ENCODE measurements around a stretch of chr2.

- RRBS, result no CpG with 5 or more reads among the region's 6 CpGs
These were observed 1.7 kb upstream of the PROC start for GRCh38 chr2:127416488-127416964.

- RRBS, result no CpG with 5 or more reads among the region's 3 CpGs
These were observed 24.0 kb downstream of the IWS1 start for GRCh38 chr2:127501930-127503078.

DNA sequence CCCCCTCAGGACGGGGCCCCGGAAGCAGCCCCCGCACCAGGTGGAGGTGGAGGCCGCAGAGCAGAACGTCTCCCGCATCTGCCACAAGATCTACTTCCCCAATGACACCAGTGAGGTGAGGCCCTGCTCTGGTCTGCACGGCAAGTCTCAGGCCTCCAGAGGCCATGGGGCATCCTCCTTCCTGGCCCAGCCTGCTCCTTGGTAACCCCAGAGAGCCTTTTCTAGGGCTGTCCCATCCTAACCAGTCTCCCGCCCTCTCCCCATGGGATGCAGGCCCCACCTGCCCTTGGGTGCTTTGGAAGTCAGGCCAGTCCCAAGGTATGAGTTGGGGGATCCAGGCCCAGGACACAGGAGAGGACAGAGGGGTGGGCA lies 12.7 kb upstream of the GPR17 start:
- RRBS, result no CpG with 5 or more reads among the region's 8 CpGs

DNA sequence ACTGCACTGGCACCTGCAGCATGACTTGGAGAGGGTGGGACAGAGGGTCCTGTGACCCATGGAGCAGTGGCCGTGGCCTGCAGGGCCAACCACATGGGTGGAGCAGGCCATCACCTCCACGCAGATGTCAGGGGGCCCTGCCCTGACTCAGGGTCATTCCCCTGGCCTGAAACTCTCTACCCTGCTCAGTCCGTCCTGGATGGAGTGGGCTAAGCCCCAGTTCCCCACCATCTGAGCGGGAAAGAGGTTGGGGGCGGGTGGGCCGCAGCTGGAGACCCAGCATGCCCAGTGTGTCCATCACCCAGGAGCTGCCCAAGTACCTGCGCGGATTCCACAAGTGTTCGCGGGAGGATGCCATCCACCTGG lies 10.6 kb upstream of the GPR17 start:
- RRBS, result no CpG with 5 or more reads among the region's 10 CpGs

- RRBS, result no CpG with 5 or more reads among the region's 21 CpGs
These were observed 13.5 kb downstream of the GPR17 start for GRCh38 chr2:127659023-127660240.

DNA sequence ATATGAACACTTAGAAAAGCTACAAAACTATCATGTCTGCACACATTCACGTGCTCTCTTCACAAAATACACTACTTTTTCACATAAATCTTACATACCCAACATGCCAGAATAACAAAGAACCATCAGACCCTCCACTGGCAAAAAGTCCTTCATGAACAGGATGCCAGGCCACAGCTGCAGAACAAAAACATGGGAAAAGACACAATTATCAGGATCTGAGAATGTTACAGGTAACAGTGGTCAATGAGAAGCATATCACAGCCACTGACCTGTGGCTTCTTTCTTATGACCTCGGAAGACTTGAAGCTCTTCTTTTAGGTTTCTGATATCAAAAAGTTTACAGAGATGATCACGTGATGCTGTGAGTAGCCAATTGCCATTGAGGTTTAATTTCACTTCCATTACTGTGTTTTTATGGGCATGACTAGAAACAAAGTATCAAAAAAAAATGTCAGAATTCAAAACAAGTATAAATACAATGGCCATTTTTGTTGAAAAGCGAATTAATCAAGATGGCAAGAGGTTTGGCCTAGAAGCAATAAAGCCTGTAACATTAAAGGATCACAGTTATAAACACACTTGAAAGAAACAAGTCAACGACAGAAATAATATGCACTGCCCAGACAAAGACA lies 23.6 kb downstream of the SFT2D3 start:
- RRBS, result no CpG with 5 or more reads among the region's 5 CpGs

DNA sequence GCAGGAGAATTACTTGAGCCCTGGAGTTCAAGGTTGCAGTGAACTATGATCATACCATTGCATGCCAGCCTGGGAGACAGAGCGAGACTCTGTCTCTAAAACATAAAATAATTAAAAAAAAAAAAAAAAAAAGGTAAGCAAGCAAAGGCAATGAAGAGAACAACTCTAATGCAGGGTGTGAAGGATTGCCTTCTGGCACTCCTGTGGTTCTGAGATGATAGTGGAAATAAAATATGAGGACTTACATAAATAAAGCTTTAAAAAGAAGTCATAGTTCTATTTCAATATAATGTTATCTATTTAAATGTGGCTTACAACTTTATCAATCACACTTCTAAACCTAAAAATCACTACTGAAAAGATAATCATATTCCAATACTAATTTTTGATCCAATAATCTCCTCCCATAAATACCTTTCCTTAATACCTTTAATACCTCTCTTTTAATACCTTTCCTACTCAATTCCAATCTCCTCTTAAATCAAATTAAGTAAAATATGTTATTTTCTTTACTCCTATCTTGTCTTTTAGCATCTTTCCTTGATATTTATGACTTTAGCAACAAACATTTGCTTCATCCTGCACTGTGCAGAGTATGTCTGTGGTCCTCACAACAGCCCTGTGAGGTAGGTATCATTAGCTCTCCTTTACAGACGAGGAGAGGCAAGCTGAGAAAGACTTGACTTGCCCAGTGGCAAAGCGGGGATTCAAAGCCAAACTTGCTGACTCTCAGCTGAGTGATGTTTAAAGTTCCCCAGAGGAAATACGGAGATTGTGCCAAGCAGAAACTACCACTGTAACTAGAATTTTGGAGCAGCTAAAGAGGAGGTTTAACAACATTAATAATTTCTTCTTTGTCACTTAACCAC lies 44.9 kb downstream of the SFT2D3 start:
- RRBS, result no CpG with 5 or more reads among the region's 4 CpGs

- RRBS, result no CpG with 5 or more reads among the region's 9 CpGs
These were observed 46.8 kb downstream of the SFT2D3 start for GRCh38 chr2:127747629-127748962.

DNA sequence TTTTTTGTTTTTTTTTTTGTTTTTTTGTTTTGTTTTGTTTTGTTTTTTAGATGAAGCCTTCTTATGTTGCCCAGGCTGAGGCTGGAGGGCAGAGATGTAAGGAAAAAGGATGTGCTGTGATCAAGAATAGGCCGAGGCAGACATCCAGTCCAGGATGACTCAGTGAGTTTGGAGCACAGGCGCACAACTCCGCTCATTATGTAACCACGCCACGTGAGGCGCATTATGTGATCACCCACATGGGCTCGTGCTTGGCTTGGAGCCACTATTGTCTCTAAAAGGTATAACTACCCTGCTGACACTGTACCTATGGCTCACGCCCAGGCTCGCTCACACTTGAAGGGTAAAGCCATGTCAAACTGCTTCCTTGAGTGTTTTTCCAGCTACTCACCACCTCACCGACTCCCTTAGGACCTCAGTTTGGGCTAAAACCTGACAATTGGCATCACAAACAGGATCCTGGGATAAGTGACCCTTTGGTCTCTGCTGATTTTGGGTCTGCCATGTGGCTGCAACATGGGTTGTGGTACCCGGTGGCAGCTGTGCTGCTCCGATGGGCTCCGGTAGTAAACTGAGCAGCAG lies 19.9 kb upstream of the WDR33 start:
- RRBS, result 100% methylated on average over 1 of the region's 13 CpGs

DNA sequence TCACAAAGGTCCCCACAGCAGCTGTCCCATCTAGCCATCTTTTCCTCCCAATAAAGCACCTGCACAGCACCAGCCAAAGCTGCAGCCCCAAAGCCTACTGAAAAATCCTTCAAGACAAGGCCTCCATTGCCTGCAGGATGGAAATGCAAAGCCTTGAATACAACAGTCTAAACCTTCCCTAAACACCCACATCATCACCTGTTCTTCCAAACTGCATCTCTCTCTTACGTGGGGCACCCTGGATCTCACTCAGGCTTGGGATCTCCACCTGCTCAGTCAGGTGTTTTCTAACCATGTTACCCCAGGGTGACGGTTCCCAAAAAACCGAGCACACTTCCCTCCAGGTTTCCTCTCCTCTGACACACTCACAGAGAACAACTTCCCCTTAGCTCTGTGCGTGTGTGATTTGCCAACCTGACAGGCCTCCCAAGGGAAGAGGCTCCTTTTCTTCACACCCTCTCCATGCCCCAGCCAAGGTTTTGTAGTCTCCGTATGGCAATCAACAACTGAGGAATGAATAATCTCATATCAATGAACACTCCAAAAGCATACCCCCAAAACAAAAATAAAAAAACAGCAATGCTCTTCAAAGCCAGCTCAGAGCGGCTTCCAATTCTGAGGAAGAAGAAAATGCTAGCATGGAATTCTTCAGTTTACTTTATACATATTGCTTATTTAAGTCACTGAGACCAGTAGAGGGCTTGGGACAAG lies 13.0 kb downstream of the AMMECR1L start:
- RRBS, result no CpG with 5 or more reads among the region's 6 CpGs

DNA sequence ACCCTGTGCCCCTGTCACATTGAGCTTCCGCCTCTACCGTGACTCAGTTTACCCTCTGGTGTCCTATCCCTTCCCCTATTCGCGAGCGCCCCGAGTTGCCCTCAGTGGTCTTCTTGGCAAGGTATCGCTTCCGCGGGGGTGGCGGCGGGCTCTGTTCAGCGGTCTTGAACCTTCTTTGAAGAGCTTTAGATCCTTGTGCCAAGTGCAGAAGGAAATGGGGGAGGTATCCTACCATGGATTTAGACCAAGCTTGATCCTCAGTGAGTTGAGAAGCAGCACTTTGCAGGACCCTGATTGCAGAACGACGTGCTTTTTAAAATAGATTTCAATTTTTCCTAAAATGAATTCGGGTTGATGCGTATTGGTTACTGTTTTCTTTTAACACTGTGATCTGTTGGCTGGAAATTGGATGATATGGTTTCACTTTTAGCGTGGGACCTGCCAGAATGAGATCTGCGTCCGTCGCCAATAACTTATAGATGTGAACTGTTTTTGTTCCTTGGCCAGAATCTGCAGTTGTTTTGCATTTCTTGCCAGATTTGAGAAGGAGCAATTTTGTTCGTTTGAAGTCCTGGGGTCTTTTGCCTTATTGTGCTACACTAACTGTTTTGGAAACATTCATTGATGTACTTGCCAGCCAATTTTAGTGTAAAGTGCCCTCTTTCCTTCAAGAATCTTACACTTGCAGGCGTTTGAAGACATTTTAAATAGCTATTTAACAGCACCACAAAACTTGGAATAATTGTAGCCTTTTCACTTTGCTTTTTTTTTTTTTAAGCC lies 666 bp downstream of the UGGT1 start:
- RRBS, result no CpG with 5 or more reads among the region's 22 CpGs

GRCh38 chr2:128178328-128179177 lies 87.6 kb downstream of the UGGT1 start:
- RRBS, result no CpG with 5 or more reads among the region's 11 CpGs

DNA sequence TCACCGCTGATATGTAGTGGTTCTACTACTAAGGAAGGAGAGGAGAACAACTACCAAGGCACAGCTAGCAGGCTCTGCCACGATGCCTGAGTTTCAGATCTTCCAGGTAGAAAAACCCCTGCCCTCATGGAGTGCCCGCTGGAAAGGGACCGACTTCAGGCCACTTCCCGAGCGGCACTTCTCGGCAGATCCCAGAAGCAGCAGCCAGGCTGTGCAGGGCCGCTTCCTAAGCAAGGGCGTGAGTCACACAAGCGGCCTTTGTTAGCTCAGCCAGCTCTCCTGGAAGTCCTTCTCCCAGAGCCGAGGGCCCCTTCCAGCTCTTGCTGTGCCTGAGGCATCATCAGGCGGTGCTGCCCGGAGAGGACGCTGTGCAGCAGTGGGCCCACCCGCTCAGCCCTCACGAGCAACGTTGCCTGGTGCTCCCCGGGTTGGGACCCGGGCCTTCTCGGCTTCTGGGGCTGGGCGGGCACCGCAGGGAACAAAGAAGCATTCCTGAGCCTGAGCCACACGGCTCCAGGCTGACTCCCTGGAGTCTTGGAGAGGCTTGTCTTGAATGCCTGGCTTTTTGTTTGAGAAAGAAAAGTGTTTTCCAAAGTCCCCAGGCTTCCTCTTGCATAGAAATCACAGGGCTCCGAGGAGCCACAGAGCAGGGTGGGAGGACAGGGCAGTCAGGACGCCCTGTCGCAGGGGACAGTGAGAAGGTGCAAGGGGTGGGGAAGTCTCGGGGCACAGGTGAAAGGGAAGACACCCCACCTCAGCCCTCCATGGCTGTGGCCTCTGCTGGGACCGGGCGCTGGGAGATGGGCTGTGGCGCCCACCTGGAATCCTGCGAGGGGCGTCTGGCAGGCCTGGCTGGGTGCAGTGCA lies 57.9 kb downstream of the HS6ST1 start:
- RRBS, result 83% methylated on average over 6 of the region's 32 CpGs

DNA sequence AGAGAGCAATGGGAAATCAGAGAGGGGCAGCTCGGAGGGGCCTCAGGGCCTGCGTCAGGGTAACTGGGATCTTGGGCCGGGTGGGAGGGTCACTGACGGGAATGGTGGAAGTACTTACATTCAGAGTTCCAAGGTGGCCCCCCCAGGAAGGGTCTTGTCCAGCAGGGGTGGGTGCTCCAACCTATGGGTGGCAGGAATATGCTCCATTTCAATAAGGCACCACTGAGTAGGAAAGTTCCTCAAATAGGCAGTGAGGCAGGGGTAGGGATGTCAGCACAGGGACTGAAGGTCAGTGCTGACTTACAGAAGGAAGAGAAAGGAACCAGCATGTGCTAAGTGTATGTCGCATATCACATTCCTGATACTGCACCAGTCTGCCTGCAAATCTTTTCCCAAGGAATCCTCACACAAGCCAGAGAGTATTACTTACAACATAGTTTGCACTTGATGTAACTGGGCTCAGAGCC lies 705.9 kb upstream of the RAB6C start:
- RRBS, result no CpG with 5 or more reads among the region's 5 CpGs

DNA sequence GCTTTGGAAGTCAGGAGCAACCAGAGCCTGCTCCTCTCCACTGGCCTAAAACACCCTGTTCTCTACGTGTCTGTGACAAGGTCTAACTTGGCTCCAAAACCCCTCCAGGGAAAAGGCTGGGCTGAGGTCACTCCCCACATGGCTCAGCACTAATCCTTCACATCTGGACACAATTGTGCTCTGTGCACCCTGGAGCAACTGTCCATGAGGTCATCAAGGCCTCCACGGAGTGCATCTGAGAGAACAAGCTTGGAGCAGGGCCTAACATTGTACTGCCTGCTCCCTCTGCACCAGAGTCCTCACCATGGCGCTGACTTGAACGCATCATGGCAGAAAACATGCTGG lies 49.8 kb upstream of the RAB6C start:
- RRBS, result no CpG with 5 or more reads among the region's 4 CpGs

GRCh38 chr2:129980197-129980771 lies 818 bp downstream of the RAB6C start:
- RRBS, result no CpG with 5 or more reads among the region's 15 CpGs

GRCh38 chr2:130183026-130183625 lies 1.1 kb downstream of the MZT2B start:
- RRBS, result no CpG with 5 or more reads among the region's 15 CpGs

GRCh38 chr2:130189070-130189504 lies 7.0 kb downstream of the MZT2B start:
- RRBS, result no CpG with 5 or more reads among the region's 4 CpGs

DNA sequence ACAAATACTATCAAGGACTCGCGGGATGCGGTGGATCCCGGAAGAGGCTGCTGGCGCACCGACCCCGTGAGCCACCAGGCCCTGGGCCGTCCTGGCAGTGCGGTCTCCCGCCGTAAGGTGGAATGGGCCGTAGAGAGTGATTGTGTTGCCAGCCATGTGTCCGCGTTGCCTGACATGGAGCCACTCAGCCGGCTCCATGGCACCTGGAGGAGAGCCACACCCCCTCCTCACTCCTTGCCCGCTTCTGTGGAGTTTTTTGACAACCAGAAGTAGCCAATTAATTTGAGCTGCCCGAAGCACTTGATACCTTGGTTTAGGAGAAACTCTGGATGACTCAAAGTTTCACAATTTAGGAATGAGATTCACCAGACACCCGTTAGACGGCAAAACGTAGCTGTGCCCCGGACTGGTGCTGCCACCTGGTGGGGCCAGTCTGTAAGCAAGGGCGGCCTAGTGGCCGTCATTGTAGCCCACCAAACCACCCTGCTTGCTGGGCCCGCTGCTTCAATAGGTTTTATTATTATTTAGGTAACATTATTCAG lies 9.6 kb downstream of the CCDC115 start:
- RRBS, result no CpG with 5 or more reads among the region's 24 CpGs

GRCh38 chr2:130791146-130791680 lies 35.9 kb downstream of the AMER3 start:
- RRBS, result no CpG with 5 or more reads among the region's 8 CpGs